Neural progenitor cell (in vitro differentiated cells): ENCODE data around the genes CGREF1, TCF23 and GTF3C2.

DNA sequence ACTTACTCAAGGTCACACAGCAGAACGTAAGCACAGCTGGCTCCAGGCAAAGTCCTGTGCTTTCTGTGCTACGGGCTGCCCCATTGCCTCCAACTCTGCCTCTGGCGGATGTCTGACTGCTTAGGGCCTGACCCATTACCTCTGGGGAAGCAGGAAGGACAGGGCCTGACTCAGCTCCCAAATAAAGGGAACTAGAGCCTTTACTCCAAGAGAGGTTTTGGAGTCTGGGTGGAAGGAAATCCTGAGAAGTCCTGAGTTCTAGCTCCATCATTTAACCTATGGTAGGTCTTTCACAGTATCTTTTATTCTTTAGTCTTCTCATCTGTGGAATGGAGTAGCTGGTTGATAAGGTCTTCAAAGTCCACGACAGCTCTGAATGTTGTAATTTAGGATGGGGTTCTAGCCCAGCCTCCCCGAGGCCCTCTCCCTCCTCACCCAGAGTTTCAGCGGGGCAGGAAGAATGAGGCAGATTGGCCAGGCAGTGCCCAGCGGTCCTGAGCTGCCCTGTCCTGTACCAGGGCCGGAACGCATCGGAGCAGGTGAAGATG lies 10.5 kb downstream of the KHK start:
- RAMPAGE, long total RNA: no peak

DNA sequence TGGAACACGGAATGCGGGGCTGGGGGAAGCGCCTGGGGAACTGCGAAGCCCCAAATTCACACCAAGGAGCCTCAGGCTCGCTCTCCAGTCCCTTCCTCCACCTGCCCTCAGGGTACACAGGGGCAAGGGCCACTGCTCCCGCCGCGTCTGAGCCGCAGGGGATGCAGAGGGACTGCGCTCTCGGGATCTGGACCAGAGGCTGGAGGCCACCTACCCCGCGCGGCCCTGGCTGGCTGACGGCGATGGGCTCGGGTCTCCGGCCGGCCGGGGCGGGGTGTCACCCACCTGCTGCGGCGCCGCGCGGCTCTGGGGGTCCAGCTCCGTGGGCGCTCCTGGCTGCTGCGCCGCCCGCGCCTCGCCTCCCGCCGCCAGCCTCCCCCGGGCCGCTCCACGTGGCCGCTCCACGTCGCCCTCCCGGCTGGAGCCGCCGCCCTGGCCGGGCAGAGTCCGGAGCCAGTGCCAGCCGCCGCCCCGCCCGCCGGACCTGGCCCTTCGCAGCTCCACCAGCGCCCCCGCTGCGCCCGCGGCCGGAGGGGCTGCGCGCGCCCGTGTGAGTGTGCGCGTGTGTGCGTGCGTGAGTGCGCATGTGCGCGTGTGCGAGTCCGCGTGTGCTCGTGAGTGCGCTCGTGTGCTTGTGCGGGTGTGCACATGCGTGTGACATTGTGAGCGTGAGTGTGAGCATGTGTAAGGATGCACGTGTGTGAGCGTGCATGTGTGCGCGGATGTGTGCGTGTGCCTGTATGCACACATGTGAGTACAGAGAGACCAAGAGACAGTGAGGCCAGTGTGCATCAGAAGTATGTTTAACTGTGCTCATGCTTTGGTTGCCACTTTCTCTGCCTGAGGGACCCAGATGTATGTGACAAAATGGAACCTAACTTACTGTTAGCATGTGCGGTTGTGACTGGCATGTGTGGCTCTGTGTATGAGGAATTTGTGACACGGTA lies at the start of gene CGREF1:
Gene CGREF1 (minus strand): TSS at position 568 of the 947 bp plus-strand sequence.
- RAMPAGE, long total RNA: no peak

DNA sequence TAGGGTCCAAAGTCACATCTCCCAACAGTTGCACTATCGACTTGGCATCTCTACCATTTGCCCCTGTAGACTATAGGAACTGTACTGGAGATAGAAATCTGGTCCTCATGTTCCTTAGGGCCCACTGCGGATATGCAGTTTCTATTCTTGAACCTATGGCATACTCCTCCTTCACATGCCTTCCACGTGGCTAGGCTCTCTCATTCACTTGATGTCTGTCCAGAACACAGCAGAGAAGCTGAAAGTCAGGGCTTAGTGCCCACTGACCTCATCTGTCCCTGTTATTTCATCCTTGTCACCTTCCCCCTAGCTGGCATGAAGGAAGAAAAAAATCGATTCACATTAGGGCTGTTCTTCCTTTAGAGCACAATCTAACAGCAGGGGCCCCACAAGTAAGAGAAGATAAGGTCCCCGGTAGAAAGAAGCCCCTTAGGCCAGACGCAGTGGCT lies 2.8 kb downstream of the ABHD1 start:
- RAMPAGE, long total RNA: no peak

GRCh38 chr2:27148574-27149393 lies at the start of gene TCF23:
TSS of gene TCF23 (plus strand) at chr2:27149004.
- RAMPAGE, long total RNA: no peak

DNA sequence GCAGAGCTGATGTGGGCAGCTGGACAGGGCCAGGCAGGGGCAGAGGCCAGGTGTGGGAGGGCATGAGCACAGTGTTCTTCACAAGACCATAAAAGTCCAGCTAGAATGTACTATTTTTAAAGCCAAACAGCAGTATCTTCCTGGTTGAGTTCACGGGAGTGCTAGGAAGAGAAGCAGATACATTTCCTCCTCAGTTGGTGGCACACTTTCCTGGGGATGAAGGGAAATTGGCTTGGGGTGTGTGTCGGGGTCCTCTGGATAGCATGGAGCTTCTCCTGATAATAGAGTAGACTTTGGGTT lies 5.8 kb downstream of the TCF23 start:
- RAMPAGE, long total RNA: no peak

- RAMPAGE, long total RNA: no peak
These were observed 789 bp upstream of the SLC5A6 start for GRCh38 chr2:27212664-27213450.

DNA sequence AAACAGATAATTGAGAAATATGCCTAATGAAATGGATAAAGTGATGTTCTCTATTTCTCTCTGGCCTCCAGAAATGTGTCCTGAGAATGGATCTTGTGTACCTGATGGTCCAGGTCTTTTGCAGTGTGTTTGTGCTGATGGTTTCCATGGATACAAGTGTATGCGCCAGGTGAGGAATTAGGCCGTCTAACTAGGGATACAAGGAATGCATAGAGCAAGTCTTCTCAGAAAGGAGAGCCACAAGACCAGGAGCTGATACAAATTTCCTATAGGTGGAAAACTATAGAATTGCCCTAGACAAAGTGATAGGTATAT lies 760 bp upstream of the CAD start:
- RAMPAGE, long total RNA: no peak

GRCh38 chr2:27356627-27357476 lies at the start of gene GTF3C2:
TSS of gene GTF3C2 (minus strand) at chr2:27356764.
- RAMPAGE, long total RNA: start-site peak on the plus strand at chr2:27357131-27357188, 5 and 13 reads in 2 replicates

DNA sequence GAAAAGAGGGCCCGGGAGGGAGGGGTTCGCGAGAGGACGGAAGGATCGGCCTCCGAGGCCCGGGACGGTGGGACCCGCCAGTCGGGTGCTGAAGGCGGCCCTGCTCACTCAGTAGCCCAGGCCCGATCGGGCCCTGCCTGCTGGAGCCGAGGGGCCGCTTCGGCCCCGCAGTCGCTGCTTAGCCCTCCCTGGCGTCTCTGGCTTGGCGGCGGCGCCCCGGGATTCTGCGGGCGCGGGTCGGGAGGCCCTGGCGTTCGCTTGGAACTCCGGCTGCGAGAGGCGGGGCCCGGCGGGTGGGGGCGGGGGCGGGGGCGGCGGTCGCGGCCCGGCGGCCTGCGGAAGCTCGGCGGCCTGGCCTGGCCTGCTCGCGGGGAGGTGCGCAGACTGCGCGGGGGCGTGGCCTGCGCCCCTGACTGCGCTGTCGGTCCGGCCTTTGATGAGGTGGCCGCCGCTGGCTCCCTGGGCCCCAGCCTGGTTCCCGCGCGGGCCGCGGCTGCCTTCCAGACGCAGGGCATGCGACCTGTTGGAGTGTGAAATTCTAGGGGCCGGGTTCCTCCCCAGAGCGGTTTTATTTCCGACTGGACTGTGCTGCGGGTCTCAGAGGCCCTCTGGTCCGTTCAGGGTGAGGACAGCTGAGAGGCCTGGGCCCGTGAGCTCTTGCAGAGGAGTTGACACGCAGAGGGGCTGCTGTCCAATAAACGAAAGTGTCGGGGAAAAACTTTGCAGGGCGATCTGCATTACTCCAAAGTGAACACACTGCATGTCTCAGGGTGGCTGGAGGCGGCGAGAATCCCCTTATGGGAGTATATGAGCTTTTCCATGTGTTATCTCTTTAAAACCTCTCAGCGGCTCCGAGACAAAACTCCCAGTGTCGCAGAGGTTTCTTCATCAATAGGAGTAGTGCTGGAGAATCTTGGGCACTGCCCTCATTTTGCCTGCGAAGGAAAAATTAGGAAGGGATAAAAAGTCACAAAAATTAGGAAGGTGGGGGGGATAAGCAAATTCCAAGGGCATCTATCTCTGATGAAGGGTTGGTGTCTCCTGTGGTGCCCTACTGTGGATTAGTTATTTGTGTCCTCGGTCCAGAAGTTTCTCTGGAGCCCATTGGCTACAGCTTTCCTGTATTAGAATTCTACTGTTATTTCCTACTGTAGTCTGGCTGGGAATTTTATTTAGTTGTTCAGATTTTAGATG lies 711 bp downstream of the NRBP1 start:
- RAMPAGE, long total RNA: no peak

DNA sequence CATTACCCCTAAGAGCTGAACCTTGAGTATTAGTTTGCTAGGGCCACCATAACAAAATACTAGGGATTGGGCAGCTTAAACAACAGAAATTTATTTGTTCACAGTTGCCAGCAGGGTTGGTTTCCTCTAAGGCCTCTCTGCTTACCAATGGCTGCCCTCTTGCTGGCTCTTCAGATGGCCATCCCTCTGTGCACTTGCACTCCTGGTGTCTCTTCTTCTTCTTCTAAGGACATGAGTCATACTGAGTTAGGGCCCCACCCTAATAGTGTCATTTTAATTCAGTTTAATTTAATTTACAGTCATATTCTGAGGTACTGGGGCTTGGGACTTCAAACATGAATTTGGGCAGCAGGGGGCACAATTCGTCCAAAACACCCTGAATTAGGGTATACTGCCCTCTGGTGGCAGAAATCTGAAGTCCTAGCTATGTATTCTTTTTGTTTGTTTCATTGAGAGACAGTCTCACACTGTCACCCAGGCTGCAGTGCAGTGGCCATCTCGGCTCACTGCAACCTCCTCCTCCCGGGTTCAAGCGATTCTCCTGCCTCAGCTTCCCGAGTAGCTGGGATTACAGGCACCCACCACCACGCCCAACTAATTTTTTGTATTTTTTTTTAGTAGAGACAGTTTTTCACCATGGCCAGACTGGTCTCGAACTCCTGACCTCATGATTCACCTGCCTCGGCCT lies 19.8 kb downstream of the SLC4A1AP start:
- RAMPAGE, long total RNA: no peak

- RAMPAGE, long total RNA: no peak
These were observed 7.6 kb downstream of the MRPL33 start for GRCh38 chr2:27778912-27779683.

GRCh38 chr2:27887844-27888180 lies 2.4 kb downstream of the RBKS start:
- RAMPAGE, long total RNA: no peak

DNA sequence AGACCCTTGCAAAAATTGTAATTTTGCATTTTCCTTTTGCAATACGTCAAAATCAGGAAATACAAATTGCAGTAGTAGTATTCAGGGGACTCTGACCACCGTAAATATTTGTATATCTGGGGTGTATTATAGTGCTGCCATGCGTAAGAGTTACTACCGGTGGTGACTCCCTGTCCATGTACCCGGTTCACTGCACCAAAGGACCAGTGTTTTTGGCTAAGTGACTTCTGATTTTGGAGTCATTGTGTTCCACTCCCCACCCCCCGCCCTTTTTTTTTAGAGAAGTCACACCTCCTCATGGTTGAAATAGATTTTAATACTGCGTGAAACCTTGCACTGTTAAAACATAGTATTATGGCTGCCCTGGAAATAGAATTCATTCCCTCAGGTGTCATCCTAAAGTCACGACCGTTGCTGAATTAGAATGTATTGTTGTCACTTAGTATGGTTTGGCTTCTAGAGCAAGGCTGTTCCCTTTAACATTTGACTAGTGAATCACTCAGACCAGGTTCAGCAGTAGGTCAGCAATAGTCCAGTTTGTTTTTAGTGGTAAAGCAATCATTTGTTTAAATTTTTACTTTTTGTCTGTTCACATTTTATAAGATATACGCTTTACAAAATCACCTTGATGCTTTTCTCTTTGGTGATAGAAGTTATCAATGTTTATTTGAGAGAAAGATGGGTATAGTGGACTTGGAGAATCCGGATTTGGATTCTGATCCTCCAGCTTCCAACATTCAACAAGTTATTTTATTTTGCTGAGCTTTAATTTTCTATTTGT lies 1.1 kb downstream of the BABAM2 start:
- RAMPAGE, long total RNA: no peak

DNA sequence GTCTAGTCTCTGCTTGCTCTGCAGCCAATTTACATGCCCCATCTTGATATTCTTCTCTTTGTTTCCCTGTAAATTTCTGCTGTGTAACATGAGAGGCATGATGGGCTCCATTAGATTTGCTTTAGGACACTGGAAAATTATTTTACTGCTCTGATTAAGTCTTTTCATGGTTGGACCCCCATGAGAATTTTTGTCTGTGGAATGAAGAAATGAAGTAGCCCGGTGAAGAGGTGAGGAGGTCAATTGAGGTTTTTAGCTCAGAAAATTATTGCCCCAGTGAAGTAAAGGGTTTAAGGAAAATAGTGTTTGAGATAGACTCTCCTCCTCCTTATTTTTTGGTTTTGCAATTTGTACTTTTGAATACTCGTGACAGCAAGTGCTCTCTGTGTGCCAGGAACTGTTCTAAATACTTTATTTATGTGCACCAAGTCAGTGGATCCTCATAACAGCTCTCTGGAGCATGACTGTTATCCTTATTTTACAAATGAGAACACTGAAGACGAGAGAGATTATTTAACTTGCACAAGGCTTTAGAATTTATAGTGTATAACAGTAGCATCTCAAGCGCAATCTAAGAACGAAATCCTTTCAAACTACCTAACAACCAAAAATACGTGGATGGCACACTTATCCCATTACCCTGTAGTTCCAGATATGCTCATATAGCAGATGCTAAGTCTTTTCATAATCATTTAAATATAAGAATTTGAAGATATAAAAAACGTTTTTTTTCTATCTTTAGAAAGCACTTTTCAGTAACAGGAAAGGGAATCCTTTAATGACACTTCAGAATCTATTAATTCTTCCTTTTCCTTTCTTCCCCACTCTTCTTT lies 24.6 kb downstream of the BABAM2 start:
- RAMPAGE, long total RNA: no peak

GRCh38 chr2:28080802-28081502 lies 190.4 kb downstream of the BABAM2 start:
- RAMPAGE, long total RNA: no peak

- RAMPAGE, long total RNA: no peak
These were observed 211.9 kb downstream of the BABAM2 start for GRCh38 chr2:28102253-28103028.

GRCh38 chr2:28269145-28269989 lies 123.3 kb upstream of the FOSL2 start:
- RAMPAGE, long total RNA: no peak

DNA sequence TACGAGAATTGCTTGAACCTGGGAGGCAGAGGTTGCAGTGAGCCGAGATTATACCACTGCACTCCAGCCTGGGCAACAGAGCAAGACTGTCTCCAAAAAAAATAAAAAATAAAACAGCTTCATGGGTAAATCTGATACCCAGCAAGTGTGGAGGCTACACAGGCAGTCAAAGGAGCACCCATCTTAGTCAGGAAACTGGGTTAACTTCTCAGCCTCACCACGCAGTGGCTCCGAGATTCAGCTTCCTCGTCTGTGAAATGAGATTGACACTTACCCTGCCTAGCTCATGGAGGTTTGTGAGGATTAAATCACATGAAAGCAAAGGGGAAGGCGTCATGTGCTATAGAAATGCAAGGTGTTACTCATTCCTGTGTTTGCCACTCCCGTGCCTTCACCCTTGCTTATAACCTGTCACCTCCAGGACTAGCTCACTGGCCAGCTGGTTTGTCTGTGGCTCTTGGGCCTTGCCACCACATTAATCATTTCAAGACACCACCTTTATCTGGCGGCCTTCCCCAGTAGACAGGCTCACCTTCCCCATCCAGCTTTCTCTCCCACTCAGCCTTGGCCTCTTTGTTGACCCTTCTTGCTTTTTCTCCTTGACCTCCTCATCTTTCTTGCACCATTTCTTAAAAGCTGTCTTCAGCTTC lies 118.9 kb upstream of the FOSL2 start:
- RAMPAGE, long total RNA: no peak

GRCh38 chr2:28342180-28343429 lies 50.1 kb upstream of the FOSL2 start:
- RAMPAGE, long total RNA: no peak

GRCh38 chr2:28395639-28395973 lies 2.9 kb downstream of the FOSL2 start:
- RAMPAGE, long total RNA: no peak